Subcutaneous adipose tissue (tissue), 3 donors: Measurements from ENCODE around the genes BHLHA9, MYO1C and SLC43A2.

GRCh38 chr17:1179193-1179401 lies 684 bp downstream of the ABR start:
- PRO-cap, result no peak
- RAMPAGE, long total RNA, 3 experiments, result no peak in any of the 3 experiments

- PRO-cap, result no peak
- RAMPAGE, long total RNA, 3 experiments, result no peak in any of the 3 experiments
Measured at GRCh38 chr17:1180938-1181281, 1.1 kb upstream of the ABR start.

GRCh38 chr17:1270118-1270694 lies at the start of gene BHLHA9:
TSS of gene BHLHA9 (plus strand) at chr17:1270444.
- PRO-cap, result no peak
- RAMPAGE, long total RNA, 3 experiments, result no peak in any of the 3 experiments

GRCh38 chr17:1298573-1299066 lies 19.2 kb downstream of the TRARG1 start:
- PRO-cap, result no peak
- RAMPAGE, long total RNA, 3 experiments, result no peak in any of the 3 experiments

DNA sequence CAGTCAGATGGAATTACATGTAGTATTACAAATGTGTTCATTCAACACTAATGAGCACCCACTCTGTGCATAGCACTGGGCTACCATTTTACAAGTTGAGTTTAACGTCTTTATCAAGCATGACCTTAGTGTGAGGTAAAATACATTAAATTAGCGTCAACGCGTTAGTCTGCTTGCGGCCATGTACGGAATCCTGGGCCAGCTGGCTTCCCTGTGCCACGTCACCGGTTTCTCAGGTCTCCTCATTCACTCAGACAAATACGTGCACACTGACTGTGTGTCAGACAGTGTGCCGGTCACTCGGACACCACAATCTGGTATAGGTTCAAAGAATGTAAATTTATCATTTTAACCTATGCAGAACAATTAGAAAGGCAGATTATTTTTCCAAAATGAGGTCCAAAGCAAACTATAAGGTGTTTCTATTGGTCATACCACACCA lies 21.4 kb upstream of the YWHAE start:
- PRO-cap, result no peak
- RAMPAGE, long total RNA, 3 experiments, result no peak in any of the 3 experiments

- PRO-cap, result no peak
- RAMPAGE, long total RNA, 3 experiments, result no peak in any of the 3 experiments
Measured at GRCh38 chr17:1473811-1474303, 17.8 kb upstream of the CRK start.

DNA sequence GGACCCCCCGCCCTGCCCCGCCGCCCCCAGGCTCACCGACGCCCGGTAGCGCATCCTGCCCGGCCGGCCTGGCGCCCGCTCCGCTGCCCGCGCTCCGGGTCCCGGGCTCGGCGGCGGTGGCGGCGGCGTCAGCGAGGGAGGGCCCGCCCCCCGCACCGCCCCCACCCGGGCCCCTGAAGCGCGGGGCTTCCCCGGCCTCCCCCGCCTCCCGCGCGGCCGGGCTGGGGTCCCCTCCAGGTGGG lies 6.9 kb downstream of the MYO1C start:
- PRO-cap, result bidirectional peak, plus-strand start at position 153 of the sequence, minus-strand start at position 94 of the sequence
- RAMPAGE, long total RNA, 3 experiments, result start-site peak on the minus strand in 2 of 3 experiments, centred at positions 89 to 96 of the sequence, 306 to 319 reads per replicate

- PRO-cap, result unidirectional peak, minus-strand start at chr17:1492711
- RAMPAGE, long total RNA, 3 experiments, result start-site peak on the minus strand in 2 of 3 experiments, at chr17:1492554-1492672 at its widest, 82 to 148 reads per replicate
Measured at GRCh38 chr17:1492496-1493037, at the start of gene MYO1C. TSS of gene MYO1C (minus strand) at chr17:1492686.

GRCh38 chr17:1555682-1556460 lies 6.7 kb downstream of the PITPNA start:
- PRO-cap, result no peak
- RAMPAGE, long total RNA, 3 experiments, result no peak in any of the 3 experiments

- PRO-cap, result no peak
- RAMPAGE, long total RNA, 3 experiments, result start-site peak on the minus strand in 1 of 3 experiments, at chr17:1561095-1561349 at its widest, 12 reads per replicate
Measured at GRCh38 chr17:1560967-1561590, 1.5 kb downstream of the PITPNA start.

DNA sequence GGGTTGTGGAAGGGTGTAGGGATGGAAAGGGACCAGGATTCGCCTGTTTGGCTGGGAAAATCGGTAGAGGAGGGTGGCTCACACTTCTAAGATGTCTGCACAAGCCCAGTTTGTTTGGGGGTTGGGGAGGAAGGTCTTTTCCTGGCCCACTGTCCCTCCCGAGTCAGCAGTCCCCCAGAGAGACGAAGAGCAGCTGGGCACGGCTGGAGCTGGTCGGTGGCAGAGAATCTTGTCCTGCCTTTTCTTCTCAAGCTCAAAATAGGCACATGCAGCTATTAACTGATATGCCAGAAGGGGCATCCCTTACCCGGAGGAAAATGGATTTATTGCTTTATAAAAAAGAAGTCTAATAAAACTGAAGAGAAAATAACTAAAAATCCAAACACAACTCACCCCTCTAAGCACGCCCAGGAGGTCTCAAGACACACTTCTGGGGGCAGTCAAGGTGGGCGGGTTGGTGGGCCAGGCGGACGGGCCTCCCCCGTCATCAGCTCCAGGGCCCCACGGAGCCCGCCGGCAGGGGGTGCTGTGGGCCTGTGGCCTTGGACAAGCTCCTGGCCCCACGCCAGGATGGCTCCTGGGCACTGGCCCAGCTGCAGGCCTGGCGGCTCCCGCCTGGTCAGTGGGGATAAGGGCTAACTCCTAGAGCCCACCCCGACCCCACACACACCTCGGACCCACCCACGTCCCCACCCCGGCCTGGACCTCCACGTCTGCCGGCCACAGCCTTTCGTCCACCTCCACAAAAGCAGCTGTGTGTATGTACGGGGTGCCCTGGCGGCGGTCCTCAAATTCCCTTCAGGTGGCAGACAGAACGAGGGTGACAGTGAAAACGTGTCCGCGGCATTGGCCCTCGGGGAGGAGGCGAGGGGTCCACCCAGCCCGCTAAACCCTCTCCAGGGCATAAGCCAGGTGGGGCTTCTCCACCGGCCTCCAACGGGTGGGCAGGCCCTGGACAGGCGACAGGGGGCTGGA lies 11.8 kb upstream of the PITPNA start:
- PRO-cap, result no peak
- RAMPAGE, long total RNA, 3 experiments, result no peak in any of the 3 experiments

GRCh38 chr17:1606495-1606808 lies 22.2 kb downstream of the SLC43A2 start:
- PRO-cap, result no peak
- RAMPAGE, long total RNA, 3 experiments, result no peak in any of the 3 experiments

GRCh38 chr17:1628090-1628209 lies 684 bp downstream of the SLC43A2 start:
- PRO-cap, result no peak
- RAMPAGE, long total RNA, 3 experiments, result no peak in any of the 3 experiments

DNA sequence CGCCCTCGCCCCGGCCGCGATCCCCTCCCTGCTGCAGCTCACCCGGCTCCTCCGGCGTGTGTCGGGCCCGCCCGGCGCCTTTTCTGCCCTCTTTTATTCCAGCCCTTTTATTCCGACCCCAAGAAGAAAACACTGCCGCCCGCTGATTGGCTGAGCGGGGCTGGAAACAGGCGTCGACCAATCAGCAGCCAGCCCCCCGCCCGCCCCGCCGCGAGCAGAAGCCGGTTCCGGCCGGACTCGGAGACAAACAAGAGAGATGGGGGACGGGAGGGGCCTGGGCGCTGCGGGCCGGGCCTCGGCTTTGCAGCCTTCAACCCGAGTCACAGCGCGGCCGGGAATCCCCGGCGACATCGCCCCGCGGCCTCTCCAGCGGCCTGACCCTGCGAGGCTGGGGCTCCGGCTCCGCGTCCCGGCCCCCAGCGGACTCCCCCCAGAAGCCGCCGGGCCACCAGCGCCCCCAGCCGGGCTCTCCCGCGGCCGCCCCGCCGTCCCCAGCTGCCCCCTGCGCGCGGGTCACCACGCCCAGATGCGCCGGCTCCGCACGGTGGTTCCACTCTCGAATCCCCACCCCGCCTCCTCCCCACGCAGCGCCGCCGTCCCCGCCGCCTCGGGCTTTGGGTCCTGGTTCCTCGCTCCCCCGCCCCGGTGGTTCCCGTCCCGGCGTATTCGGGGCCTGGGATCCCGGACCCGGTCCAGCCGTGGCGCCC lies at the start of gene SLC43A2:
Gene SLC43A2 (minus strand): TSS at position 83 of the 707 bp plus-strand sequence.
- PRO-cap, result bidirectional peak, plus-strand start at position 246 of the sequence, minus-strand start at position 83 of the sequence
- RAMPAGE, long total RNA, 3 experiments, result start-site peak on the minus strand in 2 of 3 experiments, centred at positions 27 to 80 of the sequence, 16 to 26 reads per replicate

- PRO-cap, result no peak
- RAMPAGE, long total RNA, 3 experiments, result start-site peak on the minus strand in 1 of 3 experiments, at chr17:1679062-1679091 at its widest, 21 reads per replicate
Measured at GRCh38 chr17:1678667-1679509, 5.8 kb downstream of the PRPF8 start.

- PRO-cap, result bidirectional peak, plus-strand start at chr17:1747447, minus-strand start at chr17:1747330
- RAMPAGE, long total RNA, 3 experiments, result no peak in any of the 3 experiments
Measured at GRCh38 chr17:1746766-1747658, 4.3 kb downstream of the SERPINF2 start.

DNA sequence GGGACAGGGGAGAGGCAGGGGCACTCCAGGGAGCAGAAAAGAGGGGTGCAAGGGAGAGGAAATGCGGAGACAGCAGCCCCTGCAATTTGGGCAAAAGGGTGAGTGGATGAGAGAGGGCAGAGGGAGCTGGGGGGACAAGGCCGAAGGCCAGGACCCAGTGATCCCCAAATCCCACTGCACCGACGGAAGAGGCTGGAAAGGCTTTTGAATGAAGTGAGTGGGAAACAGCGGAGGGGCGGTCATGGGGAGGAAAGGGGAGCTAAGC lies 248 bp downstream of the SERPINF1 start:
- PRO-cap, result no peak
- RAMPAGE, long total RNA, 3 experiments, result no peak in any of the 3 experiments

DNA sequence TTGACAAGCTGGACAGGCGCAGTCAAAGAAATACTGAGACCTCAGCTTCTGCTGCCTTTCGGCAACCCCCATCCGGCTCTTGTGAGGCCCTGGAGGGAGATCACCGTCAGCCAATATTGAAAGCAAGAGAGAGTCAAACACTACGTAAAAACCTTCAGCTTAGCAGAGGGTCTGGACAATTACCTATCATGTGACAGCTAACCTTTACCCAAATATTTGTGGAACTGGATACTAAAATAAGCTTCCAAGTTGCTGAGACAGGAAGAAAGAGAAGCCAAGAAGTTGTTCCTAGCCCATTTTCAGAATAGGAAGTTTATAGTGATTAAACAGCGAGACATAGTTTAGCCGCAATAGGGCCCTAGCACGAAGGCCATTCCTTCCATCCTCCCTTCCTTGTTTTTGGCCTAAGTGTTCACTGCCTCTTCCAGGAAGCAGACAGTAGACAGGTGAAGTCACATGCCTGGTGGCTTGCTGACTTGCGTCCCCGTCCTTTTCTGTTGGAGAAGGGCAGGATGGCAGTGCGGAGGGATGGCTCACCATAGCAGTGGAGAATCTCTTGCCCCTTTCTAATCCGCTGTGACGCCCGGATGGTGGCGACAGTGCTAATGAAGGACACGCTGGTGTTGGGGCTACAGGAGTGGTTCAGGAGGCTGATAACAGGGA lies 25.2 kb downstream of the SERPINF1 start:
- PRO-cap, result bidirectional peak, plus-strand start at position 316 of the sequence, minus-strand start at position 81 of the sequence
- RAMPAGE, long total RNA, 3 experiments, result no peak in any of the 3 experiments

- PRO-cap, result no peak
- RAMPAGE, long total RNA, 3 experiments, result no peak in any of the 3 experiments
Measured at GRCh38 chr17:2030467-2031057, 609 bp downstream of the DPH1 start.

- PRO-cap, result bidirectional peak, plus-strand start at chr17:2072065, minus-strand start at chr17:2071861
- RAMPAGE, long total RNA, 3 experiments, result no peak in any of the 3 experiments
Measured at GRCh38 chr17:2071394-2072617, 16.9 kb downstream of the HIC1 start.